Pulmonary artery (tissue), 1 donor: ENCODE data around the genes NME3 and NPW.

- PRO-cap = no peak
Observed at GRCh38 chr16:1314492-1314766, 5.0 kb downstream of the UBE2I start.

DNA sequence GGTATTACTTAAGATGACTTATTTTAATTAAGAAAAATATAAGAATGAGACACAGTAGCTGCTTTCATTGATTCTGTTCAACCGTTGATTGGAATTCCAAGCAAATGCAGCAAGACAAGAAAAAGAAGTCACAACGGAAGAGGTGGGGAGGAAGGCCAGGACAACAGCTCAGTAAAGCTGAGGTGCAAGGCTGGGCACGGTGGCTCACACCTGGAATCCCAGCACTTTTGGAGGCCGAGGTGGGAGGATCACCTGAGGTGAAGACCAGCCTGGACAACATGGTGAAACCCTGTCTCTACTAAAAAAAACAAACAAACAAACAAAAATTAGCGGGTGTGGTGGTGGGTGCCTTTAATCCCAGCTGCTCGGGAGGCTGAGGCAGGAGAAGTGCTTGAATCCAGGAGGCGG is 7.2 kb downstream of the UBE2I start:
- PRO-cap = no peak

DNA sequence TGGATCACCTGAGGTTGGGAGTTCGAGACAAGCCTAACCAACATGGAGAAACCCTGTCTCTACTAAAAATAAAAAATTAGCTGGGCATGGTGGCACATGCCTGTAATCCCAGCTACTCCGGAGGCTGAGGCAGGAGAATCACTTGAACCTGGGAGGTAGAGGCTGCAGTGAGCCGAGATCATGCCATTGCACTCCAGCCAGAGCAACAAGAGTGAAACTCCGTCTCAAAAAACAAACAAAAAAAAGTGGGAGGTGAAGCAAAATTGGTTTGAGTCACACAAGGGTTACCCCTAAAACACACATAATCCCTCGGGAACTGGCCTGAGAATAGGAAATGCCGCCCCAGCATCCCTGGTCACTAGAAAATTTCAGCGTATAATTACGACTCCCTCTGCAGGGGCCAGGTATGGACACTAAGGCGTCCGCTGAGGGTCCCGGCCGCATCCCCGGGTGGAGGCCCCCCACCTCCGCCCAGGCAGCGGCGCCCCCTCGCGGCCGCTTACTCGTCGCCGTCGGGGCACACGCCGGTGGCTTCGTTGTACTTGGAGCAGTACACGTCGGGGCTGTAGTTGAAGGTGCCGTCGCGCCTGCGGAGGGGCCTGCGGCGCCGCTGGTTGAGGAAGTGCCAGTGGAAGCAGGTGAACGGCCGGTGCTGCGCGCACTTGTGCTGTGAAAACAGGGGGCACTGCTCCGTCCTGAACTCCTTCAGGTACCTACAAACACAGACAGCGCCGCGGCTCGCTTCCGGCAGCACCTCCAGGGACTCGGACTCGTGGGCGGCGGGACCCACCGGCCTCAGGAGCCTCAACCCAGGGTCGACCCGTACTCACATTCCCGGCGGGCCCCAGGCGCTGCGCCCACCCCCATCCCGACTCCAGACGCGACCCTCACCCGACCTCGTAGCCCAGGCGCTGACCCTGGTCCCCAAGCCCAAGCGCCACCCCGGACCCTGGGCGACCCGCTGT is 879 bp downstream of the UNKL start:
- PRO-cap = no peak

- PRO-cap = no peak
Observed at GRCh38 chr16:1471872-1472337, 2.9 kb downstream of the CLCN7 start.

- PRO-cap = no peak
Observed at GRCh38 chr16:1553224-1553779, 19.8 kb downstream of the TMEM204 start.

GRCh38 chr16:1601370-1601916 is 10.4 kb downstream of the IFT140 start:
- PRO-cap = no peak

DNA sequence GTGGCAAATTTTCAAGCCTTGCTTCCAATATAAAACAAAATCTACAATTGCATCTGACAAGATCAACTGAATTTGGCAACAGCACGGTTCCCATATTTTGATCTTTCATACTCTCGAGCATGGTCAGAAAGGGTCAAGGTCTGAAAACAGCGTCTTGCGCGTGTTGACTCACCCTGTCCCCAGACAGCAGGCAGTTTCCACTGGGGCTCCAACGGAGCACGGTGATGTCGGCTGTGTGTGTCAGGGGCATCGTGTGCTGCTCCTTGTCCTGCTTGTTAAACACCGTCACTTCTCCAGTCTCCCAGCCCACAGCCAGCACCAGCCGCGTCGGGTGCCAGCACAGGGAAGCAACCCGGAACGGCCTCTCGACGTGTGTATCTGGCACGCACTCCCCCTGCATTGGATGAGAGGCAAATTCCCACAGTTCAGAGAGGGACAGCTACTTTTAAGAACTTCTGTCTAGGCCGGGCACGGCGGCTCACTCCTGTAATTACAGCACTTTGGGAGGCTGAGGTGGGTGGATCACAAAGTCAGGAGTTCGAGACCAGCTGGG is 9.6 kb downstream of the IFT140 start:
- PRO-cap = no peak

- PRO-cap = no peak
Observed at GRCh38 chr16:1646071-1646688, 31.9 kb upstream of the JPT2 start.

GRCh38 chr16:1708671-1709328 is 2.8 kb downstream of the MAPK8IP3 start:
- PRO-cap = no peak

GRCh38 chr16:1769168-1769999 is 2.0 kb downstream of the NME3 start:
- PRO-cap = no peak

DNA sequence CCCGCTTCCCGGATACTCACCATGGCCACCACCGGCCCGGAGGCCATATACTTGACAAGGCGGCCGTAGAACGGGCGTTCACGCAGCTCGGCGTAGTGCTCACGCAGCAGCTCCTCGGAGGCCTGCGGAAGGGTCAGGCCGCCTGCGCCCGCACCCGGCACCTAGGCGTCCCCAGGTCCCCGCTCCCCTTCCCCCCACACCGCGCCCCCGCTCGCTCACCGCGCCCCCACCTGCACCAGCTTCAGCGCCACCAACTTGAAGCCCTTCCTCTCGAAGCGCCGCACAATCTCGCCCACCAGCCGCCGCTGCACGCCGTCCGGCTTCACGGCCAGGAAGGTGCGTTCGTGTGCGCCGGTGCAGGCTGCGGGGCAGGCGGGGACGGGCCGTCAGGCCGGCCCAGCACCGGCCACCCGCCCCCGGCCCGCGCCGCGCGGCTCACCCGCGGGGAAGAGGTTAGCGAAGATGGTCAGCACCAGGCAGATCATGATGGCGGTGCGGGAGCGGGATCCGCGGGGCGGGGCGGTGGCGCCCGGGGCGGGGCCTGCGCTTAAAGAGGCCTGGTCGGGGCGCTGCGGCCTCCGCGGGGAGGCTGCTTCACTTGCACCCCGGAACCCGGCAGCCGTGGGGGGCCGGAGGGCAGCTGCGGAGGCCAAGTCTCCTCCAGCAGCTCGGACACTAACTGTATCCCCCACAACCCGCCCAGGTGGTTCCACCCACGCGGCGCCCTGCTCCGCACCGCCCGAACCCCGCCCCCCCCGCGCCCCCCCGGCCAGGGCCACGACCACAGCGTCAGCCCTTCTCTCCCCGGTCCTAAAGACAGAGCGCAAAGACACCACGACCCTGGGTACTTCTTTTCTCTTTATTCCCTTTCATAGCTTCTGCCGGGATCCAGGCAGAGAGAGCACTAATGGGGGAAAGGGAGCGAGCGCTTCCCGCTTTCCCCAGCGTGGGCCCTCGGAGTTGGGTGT is at the start of gene NME3:
TSS of gene NME3 (minus strand) at position 494 of the 968 bp plus-strand sequence.
- PRO-cap = no peak

DNA sequence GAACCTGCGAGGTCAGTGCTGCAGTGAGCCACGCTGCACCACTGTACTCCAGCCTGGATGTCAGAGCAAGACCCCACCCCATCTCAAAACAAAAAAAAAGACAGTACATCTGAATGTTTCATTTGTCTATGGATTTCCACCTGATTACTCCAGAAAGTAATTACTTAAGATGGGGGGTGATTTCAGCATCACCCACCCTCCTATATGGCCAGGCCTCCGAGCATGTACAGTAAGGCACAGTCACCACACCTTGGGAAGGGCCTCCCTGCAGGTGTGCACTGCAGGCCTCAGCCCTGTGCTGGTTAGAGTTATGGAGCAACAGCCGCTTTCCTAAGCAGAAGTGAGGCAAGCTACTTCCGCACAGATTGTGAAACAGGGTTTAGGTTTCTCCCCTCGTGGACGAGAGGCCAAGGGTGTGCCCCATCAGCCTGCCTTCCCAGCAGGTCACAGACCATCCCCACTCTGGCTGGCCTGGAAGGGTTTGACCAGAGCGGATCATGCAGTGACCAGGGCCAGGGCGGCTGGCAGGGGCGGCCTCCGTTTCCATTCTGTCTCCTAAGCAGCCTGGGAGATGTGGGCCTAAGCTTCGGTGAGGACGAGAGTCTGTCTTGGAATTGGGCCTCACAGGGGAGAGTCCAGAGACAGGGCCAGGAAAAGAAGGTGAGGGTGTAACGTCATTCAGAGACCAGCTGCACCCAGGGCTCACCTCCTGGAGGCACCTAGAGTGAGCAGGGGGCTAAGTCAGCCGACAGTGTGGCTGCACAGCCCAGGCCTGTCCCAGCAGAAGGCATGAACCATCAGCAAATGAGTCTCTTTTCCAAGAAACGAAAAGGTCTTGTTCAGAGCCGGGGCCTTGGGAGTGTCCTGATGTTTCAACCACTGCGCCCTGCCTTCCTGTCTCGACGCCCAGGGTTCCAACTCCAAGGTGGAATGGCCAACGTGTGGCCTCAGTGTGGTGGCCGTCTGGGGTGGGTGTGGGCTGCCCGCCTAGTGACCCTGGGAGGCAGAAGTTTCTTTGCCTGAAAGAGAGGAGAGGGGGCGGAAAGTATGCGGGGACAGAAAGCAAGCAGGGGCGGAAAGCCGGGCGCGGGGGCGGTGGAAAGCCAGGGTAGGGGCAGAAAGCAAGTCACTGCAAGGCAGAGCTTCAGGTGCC is 4.5 kb downstream of the MSRB1 start:
- PRO-cap = no peak

DNA sequence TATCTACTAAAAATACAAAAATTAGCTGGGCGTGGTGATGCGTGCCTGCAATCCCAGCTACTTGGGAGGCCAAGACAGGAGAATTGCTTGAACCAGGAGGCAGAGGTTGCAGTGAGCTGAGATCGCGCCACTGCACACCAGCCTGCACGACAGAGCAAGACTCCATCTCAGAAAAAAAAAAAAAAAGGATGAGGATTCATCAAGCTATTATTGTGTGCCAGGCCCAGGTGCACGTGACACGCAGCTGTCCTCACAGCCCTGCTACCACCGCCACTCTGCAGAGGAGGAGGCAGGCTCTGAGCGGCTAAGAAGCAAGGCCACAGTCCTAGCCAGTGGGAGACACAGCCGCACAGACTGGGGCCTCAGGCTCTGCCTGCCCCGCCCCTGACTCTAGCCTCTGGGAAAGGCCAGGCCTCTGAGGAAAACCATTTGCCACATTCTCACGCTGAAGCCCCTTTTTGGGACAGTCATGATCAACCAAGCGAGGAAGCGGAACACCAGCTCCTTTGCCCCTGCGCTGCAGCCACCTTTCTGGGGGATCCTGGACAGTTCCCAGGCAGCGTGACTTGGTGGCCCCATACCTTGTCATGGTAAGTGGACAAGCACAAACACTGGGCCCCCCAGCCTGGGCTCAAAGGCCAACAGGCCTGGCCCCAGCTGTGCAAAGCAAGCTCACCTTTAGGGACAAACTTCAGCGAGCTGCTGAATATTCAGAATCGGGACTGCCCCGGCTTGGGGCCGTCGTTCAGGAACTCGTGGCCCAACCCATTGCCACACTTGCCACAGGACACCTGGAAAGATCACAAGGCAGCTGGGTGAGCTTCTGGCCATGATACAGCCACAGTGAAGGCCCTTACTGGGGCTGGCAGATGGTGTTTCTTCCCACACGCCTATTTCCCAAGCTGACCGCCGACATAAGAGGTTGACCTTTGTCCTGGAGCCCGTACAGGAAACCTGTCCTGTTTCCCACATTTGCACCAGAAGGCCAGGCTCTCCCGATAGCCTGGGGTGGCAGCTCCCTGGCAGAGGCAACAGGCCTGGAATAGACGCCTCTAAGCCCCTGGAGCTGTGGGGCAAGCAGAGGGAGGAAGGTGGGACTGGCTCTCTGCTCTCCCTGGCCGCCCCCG is 2.5 kb downstream of the MSRB1 start:
- PRO-cap = no peak

GRCh38 chr16:1975928-1976521 is 4.2 kb downstream of the TBL3 start:
- PRO-cap = no peak

DNA sequence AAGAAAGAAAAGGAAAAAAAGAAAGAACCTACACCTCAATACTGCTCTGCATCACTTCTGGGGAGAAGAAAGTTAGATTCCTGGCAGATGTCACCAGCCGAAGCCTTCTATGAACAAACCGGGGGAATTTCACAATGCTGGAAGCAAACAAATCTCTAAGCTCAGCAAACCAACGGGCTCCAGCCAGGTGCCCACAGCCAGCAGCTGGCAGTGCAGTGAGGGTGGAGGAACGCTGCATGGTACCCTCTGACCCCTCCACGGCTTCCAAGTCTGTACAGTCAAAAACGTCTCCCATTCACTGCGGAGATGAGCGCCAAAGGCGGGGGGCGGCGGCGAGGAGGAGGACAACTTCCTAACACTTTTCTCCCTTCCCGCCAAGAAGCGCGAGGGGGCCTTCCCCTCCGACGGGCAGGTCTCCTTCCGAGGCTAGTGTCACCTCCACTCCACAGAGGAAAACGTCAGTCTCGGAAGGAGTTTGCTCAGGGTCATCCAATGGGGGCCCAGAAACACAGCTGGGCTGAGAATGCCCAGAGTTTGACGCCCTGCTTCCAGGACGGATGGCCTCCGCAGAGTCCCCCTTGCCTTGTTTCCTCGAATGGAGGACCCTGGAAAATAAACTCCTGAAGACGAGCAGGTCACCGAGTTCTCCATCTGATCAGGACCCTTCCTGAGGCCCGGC is 10.9 kb upstream of the NPW start:
- PRO-cap = no peak

DNA sequence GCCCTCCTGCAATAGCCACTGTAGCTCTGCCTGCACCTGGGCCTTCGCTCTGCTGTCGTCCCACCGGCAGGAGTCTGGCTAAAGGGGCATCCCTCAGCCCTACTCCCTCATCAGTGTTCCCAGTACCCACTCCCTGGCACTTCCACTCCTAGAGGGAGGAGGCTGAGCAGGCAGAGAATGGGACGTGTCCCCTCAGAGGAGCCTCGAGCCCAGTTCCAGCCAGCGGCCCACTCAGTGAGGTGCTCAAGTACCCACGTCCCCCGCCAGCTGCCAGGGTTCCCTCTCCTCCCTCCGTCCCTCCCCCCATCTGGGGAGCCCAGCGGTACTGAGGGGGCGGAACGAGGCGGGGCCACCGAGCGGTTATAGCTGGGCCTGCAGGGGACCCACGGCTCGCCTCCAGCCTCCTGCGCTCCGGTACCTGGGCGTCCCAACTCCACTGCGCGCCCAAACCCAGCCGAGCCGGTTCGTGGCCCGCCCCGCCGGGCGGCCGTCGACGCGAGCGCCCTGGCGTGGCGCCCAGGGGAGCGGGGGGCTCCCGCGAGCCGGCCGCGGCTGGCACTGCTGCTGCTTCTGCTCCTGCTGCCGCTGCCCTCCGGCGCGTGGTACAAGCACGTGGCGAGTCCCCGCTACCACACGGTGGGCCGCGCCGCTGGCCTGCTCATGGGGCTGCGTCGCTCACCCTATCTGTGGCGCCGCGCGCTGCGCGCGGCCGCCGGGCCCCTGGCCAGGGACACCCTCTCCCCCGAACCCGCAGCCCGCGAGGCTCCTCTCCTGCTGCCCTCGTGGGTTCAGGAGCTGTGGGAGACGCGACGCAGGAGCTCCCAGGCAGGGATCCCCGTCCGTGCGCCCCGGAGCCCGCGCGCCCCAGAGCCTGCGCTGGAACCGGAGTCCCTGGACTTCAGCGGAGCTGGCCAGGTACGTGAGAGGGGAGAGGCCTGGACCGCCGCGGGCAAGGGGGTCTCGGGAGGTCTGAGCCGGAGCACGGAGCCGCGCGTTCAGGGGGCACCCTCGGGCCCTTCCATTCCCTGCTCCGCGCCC is at the start of gene NPW:
TSS of gene NPW (plus strand) at position 388 of the 1,038 bp plus-strand sequence.
- PRO-cap = no peak

DNA sequence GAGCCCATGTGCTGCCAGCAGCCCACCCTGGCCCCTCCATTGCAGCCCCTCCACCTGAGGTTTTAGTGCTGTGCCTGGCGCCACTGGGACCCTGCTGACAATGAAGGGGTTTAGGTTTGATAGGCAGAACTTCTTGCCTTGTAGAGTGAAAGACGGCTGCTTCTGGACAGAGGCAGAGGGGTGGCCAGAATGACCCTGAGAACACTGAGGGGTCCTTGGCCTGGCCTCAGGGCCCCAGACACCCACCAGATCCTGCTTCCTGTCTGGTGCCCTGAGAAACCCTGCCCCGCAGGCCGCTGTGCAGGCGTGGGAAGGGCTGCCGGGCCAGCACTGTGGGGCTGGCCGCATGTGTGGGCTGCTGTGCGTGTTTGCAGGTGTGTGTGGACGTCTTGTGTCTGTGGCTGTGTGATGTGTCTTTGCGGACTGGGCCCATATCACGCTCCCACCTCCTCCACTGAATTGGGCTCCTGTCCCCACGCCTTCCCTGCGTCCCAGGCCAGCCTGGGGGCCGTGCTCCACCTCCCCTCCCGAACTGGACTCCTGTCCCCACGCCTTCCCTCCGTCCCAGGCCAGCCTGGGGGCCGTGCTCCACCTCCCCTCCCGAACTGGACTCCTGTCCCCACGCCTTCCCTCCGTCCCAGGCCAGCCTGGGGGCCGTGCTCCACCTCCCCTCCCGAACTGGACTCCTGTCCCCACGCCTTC is 7.3 kb downstream of the NHERF2 start:
- PRO-cap = no peak

DNA sequence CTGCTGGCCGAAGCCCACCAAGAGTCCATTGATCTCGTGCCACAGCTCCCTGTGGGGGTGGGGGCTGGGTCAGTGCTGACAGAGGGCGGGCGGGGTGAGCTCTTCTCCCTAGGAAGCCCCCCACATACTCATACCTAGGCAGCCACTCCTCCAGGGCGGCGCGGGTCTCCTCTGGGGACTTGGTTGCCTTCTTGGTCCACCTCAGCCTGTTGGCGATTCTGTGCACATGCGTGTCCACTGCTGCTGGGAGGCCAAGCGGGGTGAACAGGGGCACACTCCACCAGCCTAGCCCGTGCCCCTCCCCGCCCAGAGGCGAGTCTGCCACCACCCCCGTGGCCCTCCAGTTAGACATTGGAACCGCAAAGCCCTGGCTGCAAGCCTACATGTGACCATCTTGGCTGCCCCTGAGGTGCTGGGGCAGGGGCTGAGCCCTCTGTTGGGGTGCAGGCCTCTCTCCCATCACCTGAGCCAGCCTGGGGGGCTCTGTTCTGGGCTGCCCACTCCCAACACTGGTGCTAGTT is 7.6 kb downstream of the NTHL1 start:
- PRO-cap = no peak

GRCh38 chr16:2087904-2088867 is 40.4 kb downstream of the TSC2 start:
- PRO-cap = no peak

DNA sequence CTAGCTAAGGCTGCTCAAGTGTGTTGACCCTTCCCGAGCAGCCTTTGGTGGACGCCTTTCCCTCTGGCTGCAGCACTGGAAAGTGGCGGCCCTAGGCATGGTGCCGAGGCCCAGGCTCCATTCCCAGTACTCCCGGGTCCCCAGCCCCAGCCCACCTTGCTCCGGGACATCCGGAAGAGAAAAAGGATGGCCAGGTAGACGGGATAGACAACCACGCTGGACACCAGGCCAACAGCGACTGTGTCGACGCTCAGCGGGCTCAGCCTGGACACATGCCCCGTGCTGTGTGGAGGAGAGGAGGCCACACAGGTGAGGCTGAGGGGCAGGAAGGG is 36.2 kb downstream of the PKD1 start:
- PRO-cap = no peak